ENCODE results near the gene SLITRK5.

GRCh38 chr13:86932792-86933492 lies 738.2 kb upstream of the SLITRK5 start:
- PRO-cap, result no peak

GRCh38 chr13:87516764-87517104 lies 154.4 kb upstream of the SLITRK5 start:
- PRO-cap, result no peak

GRCh38 chr13:87670631-87671688 lies at the start of gene SLITRK5:
Gene SLITRK5 (plus strand): TSS chr13:87671371.
- PRO-cap, result no peak

- PRO-cap, result no peak
Observed at GRCh38 chr13:87720568-87721146, 49.5 kb downstream of the SLITRK5 start.

GRCh38 chr13:89402146-89402608 lies 1731.0 kb downstream of the SLITRK5 start:
- PRO-cap, result no peak

- PRO-cap, result no peak
Observed at GRCh38 chr13:90261306-90261643, 1137.1 kb upstream of the GPC5 start.

DNA sequence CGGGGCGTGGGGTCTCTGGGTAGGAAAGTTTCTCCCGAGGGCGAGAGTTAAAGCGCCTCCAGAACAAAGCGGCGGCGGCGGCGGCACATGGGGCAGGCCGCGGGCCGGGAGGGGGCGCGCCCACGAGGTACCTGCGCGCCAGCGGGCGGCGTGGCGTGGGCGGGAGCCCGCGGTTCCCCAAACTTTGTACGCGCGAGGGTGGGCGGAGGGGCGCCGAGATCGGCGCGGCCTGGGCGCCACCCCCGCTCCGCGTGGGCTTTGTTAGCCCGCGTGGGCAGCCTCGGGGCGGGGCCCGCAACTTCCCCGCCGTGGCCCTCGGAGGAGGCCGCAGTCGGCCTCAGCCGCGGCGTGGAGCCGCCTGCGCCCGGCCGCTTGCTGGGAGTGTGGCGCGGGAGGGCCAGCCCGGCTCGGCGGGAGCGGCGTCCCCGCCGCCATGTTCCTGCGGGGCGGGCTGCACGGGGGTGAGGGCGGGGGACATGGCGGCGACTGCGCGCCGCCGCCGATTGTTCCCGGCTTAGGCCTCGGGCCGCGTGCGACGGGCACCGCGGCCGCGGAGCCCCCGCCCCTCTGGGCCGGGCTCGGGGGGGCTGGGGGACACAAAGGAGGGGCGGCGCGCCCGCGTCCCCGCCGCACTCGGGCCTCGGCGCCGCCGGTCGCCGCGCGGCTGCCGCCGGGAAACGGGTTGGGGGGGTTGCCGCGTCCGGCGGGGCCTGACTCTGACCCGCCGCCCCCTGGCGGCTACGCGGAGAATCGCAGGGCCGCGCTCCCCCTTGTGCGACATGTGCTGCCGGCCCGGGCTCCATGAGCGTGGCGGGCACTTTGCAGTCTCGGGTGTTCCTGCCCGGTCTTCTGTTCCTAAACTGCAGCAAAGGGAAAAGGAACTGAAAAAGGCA lies 49.8 kb upstream of the GPC5 start:
- PRO-cap, result bidirectional peak, plus-strand start at position 464 of the sequence, minus-strand start at position 435 of the sequence; bidirectional peak, plus-strand start at position 780 of the sequence, minus-strand start at position 655 of the sequence

GRCh38 chr13:91351514-91352499 lies 46.6 kb upstream of the GPC5 start:
- PRO-cap, result no peak

DNA sequence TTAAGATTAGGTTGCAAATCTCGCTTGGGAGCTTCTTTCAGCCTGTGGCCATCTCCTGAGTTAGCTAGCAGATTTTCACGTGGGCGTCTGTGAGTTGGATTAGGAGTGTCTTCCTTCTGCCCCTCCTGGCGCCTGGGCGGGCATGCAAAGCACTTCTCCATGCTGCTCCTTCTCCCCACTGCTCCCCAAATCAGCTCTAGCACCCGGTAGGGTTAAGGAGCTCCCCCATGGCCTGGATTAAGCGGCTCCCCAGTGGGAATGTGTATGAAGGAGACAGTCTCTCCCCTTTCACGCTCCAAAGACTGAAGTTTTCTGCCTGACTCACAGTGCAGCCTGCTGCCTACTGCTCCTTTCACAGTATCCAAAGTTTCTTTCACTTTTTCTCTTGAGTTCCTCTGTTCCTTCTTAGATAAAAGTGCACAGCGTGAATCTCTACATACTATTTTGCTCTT lies 17.8 kb downstream of the GPC6 start:
- PRO-cap, result unidirectional peak, minus-strand start at position 304 of the sequence

DNA sequence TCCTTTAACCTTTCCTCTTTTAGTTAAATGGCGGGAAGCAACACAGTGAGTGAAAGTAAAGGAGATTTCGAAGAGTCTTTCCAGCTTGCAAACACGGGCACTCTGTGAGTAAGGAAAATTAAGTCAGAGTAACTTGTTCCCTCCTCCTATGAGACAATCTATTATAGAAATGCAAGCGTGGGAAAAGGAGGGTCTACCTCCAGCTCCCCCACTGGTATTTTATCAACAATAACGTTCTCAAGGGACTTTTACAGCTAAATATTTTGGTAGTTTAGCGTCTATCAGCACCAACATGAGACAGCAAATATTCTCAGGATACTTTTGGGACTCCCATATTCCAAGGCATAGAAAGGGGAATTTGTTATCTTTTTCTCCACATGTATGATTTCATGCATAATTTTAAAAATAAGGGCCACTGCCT lies 152.7 kb downstream of the DCT start:
- PRO-cap, result no peak

DNA sequence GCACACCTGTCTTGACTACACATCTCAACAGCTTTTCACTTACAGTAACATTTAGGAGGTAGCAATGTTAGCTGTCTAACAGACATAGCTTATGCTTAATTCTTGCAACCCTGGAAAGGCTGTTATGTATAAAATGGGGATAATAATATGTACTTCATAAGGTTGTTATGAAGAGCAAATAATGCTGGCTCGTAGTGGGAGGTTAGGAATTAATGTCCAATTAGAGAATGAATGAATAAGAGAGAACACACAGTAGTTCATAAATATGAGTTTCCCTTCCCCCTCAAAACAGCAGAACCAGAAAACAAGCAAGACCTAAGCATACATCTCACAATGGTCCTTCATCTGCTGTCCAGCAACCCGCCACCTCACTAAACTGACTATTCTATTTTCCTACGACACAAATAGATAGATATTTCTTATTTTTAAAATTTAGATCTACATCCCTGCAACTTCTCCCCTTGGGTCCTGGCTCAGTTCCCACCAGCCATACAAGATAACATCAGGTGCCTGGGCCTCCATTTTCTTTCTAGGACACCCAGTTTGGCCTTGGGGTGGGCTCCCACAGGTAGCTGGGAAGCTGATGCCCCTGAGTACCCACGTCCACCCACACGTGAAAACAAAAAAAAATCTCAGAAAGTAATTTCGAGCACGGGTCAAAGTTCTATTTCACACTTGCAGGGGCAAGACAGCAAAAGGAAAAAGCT lies 47.7 kb downstream of the TGDS start:
- PRO-cap, result no peak

DNA sequence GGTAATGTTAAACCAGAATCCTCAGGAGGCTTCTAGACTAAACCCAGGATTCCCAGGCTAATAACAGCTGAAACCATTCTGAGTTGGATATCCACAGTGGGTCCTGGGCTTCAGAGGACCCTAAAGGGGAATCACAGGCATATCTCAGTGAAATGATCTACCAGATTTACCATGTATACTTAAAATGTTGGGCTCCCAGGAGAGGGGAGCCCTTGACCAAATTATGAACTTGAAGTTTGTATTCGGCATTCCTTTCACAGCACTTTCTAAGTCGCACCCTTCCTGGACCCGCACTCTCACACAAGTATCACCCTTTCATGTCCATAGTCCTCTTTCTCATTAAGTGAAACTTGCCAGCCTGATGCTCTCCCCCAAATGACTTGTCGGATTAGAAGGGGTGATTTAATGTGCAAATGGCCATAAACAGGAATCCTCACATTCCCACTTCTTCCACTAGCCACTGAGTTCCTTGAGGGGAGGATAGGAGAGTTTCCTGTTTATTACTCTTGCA lies 1.5 kb downstream of the TGDS start:
- PRO-cap, result no peak

DNA sequence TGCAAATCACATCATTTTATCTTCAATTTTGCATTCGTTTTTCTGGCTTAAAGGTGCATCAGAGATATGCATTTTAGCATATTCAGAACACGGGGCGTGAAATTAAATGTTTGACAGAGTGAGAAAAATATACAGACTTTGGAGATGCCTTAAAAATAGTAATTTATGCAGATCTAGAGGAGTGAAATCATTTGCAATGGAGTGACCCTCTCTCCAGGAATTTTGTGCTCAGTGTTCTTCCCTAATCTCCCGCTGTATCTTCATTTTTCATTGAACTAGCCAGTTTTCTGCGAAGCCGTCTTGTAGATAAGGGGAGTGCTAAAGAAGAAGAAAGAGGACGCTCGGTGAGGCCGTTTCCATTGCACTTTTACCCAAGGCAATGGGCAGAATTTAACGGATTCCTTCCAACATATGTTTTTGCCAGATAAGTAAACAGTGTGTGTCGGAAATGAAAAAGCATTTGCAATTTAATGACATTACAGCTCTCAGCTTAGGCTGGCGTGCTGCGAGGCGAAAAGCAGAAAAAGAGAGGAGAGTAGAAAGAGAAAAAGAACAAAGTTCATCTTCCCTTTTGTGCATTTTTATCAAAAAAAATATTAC lies 50.1 kb downstream of the SOX21 start:
- PRO-cap, result no peak

GRCh38 chr13:94710348-94710855 lies 1.9 kb downstream of the SOX21 start:
- PRO-cap, result no peak

DNA sequence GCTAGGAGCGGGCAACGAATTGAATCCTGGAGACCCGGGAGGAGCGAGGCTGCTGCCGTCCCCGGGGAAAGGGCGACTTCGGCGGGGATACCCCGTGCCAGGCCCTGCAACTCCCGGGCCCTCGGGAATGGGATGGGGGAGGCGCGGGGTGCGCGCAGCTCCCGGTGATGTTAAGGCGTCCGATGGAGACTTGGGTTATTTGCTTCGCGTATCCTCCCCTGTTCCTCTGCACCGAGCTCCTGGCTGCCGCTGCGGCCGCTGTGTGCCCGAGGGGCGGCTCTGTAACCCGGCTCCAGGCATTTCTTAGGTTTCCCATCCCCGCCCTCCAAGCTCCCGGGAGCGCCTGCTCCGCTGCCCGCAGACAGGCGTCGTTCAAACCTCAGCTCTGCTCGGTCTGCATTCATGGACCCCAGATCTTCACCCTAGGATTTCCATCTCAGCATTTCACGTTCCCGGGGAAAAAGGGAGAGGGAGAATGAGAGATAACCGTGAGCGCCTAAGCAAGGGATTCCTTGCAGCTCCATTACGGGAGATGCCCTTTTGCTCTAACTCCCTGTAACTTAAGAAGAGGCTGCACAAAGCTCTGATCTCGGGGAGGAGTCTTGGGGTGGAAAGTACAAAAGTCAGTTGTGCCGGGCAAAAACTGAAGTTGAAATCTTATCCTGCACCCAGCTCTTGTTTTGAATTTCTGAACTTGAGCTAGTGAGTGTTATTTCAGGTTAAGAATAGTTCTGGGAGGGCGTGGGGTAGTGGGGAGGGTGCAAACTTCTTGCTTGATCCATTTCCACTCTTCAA lies 256.2 kb upstream of the SOX21 start:
- PRO-cap, result no peak

- PRO-cap, result unidirectional peak, plus-strand start at chr13:95300815
Observed at GRCh38 chr13:95300722-95301120, 530 bp downstream of the ABCC4 start.

GRCh38 chr13:95530334-95530768 lies 22.2 kb upstream of the CLDN10 start:
- PRO-cap, result no peak

- PRO-cap, result no peak
Observed at GRCh38 chr13:95876320-95876590, 176.9 kb downstream of the UGGT2 start.

DNA sequence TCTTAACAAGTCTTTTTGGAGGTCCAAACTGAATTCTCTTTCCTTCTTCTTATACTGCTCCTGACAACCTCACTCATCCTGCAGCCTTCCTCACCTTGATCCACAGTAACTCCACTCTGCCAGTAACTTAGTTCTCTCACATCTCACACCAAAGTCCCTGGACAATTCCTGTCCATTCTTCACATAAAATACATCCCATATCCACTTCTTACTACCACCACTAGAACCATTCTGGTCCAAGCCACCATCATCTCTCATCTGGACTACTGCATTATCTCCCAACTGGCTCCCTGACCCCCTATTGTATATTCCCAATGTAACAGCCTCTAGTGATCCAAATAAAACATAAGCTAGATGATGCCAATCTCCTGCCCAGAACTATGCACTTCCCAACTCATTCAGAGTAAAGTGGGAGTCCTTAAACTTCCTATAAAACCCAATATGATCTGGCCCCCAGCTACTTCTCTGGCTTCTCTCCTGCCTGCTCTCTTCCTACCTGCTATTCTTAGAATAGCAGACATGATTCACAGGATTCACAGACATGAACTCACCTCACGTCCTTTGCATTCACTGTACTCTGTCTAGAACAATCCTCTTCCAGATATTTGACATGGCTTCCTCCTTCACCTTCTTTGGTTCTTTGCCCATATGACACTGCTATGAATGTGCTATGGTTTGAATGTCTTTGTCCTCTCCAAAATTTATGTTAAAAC lies 155.2 kb downstream of the UGGT2 start:
- PRO-cap, result no peak

- PRO-cap, result no peak
Observed at GRCh38 chr13:96331573-96332194, 241.8 kb downstream of the HS6ST3 start.

Data from ureter (tissue), 1 donor.